A375 (cell line): ENCODE data around the genes PIK3CD and UBE4B.

- RAMPAGE, long total RNA: no peak
Measured at GRCh38 chr1:9429360-9429928, 109.8 kb upstream of the SLC25A33 start.

GRCh38 chr1:9435814-9436579 is 103.3 kb upstream of the SLC25A33 start:
- RAMPAGE, long total RNA: no peak

GRCh38 chr1:9437837-9438367 is 101.4 kb upstream of the SLC25A33 start:
- RAMPAGE, long total RNA: no peak

DNA sequence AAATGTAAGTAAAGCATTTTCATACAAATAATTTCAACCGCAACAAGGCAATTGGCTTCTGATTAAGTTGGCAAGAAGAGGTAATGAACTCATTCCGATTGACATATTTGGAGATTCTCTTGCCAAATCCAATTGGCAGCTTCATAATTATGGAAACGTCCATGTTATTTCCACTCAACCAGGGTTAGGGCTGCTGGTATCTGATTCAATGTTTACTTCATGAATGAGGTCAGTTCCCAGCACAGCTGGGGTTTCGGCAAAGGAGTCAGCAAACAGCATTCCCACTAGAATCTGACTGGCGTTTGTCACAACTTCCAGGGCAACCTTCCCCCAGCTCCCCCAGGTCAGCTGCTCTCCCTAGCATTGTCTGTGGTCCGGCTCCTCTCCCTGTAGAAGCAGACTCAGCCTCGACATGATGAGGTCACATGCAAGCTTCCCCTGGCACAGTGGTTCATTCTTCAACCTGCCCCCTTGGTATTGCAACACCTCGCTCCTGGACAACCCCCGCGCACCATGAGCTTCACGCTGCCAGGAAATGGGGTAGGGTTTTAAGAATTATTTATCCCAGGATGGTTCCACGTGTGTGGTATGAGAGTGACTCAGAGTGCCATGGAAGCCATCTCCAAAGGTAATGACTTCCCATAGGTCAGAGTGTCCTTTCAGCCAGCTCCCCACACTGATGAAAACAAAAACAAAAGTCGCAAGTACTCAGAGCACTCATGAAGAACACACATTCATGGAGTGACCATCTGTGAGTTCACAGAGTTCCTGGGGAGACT is 100.7 kb upstream of the SLC25A33 start:
- RAMPAGE, long total RNA: no peak

DNA sequence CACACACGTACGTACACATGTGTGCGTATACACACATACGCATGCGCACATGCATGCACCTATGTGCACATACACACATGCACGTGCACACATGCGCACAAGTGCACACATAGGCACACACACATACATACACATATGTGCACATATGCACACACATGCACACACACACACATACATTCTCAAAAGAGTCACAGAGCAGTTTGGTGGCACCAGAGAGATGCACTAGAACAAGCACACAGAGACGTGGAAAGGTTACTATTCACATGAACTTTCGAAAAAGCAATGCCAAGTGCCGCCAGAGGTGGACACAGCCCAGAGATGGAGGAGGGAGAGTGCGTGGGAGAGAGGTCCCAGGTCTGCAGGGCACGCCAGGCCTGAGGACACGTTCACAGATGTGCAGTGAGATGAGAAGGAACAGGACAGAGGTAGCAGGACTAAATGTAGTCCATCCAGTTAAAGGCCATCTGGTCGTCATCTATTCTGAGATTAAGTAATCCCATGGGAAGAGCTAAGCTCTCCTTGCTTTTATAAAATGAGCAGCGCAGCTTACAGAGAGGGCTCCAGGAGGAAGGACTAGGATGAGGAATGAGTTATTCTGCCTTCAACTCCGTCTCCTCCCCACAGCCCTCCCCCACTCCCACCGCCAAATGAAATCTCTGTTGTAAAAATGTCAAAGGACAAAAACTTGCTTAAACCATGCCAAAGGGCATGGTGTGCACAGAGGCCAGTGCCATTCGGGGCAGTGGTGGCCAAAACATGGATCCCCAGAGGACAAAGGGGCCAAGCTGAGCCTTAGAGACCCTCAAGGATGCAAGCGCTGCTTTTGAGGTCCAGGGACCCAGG is 85.5 kb upstream of the SLC25A33 start:
- RAMPAGE, long total RNA: no peak

DNA sequence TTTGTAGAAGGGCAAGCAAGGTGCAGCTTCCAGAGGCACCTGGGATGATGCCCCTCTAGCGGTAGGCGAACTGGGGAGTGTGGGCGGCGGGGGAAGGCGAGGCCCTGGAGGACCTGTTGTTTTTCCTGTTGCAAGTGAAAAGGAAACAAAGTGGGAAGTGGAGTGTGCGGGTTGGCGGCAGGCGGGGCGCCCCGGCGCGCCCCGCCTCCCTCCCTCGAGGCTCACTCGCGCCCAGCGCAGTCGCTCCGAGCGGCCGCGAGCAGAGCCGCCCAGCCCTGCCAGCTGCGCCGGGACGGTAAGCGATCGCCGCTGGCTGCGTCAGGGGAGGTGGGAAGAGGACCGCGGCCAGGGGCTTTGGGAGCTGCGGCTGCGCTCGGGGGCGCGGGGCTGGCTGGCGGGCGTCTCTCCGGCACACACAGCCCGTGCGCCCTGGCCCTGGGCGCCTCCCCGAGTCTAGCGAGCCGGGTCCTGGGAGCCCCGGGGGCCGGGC is at the start of gene PIK3CD:
Gene PIK3CD, plus strand, starts transcription at position 224 of the 490 bp plus-strand sequence.
- RAMPAGE, long total RNA: no peak

DNA sequence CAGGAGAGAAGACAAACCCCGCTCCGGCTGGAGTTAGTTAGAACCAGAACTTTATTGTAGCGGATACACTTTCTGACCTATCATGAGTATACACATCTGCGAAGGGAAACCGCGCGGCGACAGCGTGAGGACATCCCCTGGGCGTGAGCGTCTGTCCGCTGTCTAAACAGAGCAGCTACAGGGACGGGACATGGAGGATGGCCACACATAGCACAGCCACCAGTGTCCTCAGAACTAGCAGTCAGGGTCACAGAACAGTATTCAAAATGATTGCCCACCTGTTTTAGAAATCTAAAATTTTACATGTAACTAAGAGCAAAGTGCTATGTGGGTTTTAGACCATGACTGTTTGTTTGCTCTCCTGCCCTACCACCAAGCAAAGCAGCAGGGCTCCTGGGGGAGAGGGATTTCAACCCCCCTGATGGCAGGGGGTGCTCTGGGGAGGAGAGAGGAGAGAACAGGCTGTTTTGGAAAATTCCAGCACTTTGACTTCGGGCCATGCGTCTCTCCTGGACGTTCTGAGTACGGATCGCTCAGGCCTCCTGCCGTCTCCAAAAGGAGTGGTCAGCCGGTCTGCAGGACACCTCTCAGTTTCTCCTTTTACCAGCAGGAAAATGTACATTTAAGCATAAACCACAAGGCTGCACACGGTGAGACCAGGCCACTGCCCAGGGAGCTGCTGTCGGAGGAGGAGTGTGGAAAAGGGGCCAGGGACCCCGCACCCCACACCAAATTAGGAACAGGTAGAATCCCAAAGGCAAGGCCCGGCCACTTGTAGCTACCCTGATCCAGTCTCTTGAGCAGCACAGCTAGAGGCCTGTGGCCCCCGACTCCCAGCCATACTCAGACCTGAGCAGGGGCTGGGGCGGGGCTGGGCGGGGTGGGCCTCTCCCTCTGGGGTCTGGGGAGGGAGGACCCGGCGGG is 77.7 kb downstream of the PIK3CD start:
- RAMPAGE, long total RNA: no peak

- RAMPAGE, long total RNA: no peak
Measured at GRCh38 chr1:9751355-9751863, 72.4 kb downstream of the CLSTN1 start.

GRCh38 chr1:9768552-9769027 is 55.2 kb downstream of the CLSTN1 start:
- RAMPAGE, long total RNA: no peak

DNA sequence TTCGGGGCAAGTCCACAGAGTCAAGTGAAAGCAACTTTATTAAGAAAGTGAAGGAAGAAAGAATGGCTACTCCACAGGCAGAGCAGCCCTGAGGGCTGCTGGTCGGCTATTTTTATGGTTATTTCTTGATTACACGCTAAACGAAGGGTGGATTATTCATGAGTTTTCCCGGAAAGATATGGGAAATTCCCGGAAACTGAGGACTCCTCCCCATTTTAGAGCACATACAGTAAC is 49.1 kb downstream of the CLSTN1 start:
- RAMPAGE, long total RNA: no peak

DNA sequence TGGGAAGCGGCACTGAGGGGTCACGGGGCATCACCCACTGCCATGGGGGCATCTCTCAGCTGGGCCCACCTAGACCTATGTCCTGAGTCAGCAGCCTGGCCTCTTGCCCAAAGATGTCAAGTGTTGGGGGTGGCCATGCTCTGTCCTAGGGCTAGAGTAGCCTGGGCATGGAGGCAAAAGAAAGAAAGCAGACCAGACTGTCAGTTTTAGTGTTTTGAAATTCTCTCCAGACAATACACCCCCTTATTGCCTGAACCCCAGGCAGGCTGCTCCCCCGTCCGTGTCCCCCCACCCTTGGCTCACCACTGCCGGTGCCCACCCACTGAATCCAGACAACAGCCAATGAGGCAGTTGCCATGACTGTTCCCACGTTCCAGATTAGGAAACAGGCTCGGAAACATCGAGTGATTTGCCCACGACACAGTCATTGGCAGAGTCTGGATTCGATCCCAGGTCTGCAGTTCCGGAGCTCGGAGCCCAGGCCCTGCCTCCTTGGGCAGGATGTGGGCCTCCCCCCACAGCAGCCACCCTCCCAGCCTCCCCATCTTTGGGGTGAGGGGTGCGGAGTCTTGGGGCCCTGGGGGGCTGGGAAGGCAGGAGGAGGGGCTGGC is 20.2 kb upstream of the CLSTN1 start:
- RAMPAGE, long total RNA: no peak

GRCh38 chr1:9847868-9848524 is 24.2 kb upstream of the CLSTN1 start:
- RAMPAGE, long total RNA: no peak

- RAMPAGE, long total RNA: no peak
Measured at GRCh38 chr1:9849903-9850449, 26.2 kb upstream of the CLSTN1 start.

- RAMPAGE, long total RNA: no peak
Measured at GRCh38 chr1:9871955-9872622, 38.0 kb downstream of the CTNNBIP1 start.

- RAMPAGE, long total RNA: no peak
Measured at GRCh38 chr1:9900241-9901025, 9.6 kb downstream of the CTNNBIP1 start.

DNA sequence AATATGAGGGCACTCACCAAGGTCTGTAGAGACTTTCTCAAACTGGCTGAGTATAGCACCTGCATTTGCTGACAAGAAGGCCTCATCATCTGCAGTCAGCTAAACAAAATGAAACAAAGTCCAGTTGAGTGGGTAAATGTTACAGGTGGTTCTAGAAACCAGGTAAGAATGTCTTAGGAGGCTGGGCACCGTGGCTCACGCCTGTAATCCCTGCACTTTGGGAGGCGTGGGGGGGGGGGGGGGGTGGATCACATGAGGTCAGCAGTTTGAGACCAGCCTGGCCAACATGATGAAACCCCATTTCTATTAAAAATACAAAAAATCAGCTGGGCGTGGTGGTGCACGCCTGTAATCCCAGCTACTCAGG is 11.3 kb downstream of the LZIC start:
- RAMPAGE, long total RNA: no peak

- RAMPAGE, long total RNA: no peak
Measured at GRCh38 chr1:10032874-10033950, at the start of gene UBE4B. Gene UBE4B (plus strand): TSS chr1:10032958.

- RAMPAGE, long total RNA: no peak
Measured at GRCh38 chr1:10046367-10046825, 13.6 kb downstream of the UBE4B start.

DNA sequence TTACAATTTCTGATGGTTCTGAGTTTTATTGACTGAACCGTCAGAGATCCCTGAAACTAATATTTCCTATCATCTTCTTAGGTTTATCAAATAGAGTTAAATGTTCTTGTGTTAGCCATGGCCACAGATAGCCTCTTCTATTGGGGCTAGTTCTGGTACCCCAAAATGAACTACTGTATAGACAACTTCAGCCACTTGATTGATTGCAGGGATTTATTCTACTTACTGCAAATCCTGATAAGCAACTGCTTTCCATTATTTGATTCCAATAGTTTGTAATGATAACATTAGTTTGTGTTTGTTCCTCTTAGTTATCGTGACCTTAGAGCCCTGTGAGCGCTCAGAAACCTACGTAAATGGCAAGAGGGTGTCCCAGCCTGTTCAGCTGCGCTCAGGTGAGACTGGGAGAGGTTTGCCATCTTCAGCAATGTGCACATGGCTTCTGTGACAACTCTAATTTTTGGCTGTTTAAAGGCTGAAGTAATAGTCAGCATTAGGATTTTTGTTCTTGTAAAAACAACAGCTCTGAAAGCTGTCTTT is 86.0 kb downstream of the KIF1B start:
- RAMPAGE, long total RNA: no peak

- RAMPAGE, long total RNA: no peak
Measured at GRCh38 chr1:10324462-10325118, 74.3 kb upstream of the PGD start.